MCF 10A (cell line): ENCODE measurements around a stretch of chr6.

GRCh38 chr6:11232945-11233631 lies 620 bp upstream of the NEDD9 start:
- PRO-cap: no peak
- RRBS: no CpG with 5 or more reads among the region's 18 CpGs

DNA sequence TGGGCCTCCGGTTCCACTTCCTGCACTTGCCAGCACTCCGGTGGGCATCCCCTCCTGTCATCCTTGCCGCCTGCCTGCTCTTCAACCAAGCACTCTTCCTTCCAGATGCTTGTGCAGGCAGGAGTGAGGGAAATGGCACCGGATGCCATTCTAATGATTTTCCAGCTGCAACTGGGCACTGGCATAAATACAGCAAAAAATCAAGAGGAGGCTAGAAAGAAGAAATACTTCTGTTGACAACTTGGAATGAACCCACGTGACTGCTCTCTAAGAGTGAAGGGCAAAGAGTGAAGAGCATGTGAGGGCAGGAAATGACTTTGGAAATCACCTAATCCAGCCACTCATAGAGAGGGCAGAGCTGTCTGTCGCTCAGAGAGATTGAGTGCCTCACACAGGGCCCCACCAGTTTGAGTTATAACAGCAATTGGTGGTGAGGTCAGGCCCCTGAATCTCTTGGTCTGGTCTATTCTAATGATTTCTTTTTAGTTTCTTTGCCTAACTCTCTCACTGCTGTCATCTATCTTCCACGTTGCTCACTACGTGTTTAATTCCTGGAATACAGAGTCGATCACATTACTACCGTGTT lies 3.9 kb upstream of the NEDD9 start:
- PRO-cap: no peak
- RRBS: 86% methylated on average over 3 of the region's 10 CpGs

DNA sequence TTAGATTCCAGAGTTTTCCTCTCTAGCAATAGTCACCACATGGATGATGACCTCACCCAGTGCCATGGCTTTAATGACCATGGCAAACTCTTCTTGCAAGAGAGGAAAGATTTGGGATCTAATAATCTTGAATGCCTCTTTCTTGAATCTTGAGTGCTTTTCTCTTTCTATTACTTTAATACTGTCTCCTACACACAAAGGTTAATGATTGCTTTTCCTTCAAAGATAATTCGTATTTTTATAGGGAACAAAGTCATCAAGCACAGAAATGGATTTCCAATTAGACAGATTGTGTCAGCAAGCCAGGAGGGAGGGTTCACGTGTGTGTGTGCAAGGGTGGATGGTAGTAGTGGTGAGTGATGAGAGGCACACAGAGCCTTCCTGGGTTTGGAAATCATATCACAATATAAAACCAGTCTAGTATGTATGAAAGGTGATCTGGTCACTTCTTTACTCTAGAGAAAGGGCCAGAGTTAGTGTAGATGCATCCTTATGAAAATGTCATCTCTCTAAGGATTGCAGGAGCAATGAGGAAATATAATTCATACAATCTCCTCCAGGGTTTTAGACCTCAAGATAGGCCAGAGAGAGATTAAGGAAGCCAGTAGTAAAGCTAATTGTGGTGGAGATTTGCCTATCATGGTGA lies 51.2 kb upstream of the NEDD9 start:
- PRO-cap: no peak
- RRBS: no CpG with 5 or more reads among the region's 2 CpGs

GRCh38 chr6:11382098-11382880 lies 149.8 kb upstream of the NEDD9 start:
- PRO-cap: no peak
- RRBS: no CpG with 5 or more reads among the region's 14 CpGs

GRCh38 chr6:11398919-11399385 lies 138.6 kb upstream of the TMEM170B start:
- PRO-cap: no peak
- RRBS: no CpG with 5 or more reads among the region's 4 CpGs

GRCh38 chr6:11538778-11539059 lies 1.2 kb downstream of the TMEM170B start:
- PRO-cap: no peak
- RRBS: no CpG with 5 or more reads among the region's 5 CpGs

DNA sequence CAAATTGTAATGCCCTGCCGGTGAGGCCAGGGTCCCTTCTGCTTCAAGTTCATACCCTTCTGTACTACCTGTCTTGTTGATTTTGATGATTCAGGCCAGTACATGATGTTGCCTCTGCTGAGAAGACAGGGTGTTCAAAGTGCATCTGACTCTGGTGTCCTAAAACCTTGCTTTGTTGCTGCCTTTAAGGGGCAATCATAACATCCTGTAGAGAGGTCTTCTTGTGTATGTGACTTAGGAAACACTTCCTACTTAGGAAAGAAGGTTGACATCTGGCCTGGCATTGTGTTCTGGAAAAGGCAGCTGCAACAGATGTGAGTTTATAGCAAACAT lies 113.2 kb downstream of the TMEM170B start:
- PRO-cap: no peak
- RRBS: no CpG with 5 or more reads among the region's 1 CpG

GRCh38 chr6:11766337-11766990 lies 12.1 kb downstream of the ADTRP start:
- PRO-cap: bidirectional peak, plus-strand start at chr6:11766822, minus-strand start at chr6:11766621
- RRBS: no CpG with 5 or more reads among the region's 4 CpGs

GRCh38 chr6:11779052-11780066 lies 756 bp upstream of the ADTRP start:
- PRO-cap: no peak
- RRBS: no CpG with 5 or more reads among the region's 7 CpGs

GRCh38 chr6:11809810-11810419 lies 31.3 kb upstream of the ADTRP start:
- PRO-cap: bidirectional peak, plus-strand start at chr6:11810170, minus-strand start at chr6:11810055
- RRBS: no CpG with 5 or more reads among the region's 2 CpGs

DNA sequence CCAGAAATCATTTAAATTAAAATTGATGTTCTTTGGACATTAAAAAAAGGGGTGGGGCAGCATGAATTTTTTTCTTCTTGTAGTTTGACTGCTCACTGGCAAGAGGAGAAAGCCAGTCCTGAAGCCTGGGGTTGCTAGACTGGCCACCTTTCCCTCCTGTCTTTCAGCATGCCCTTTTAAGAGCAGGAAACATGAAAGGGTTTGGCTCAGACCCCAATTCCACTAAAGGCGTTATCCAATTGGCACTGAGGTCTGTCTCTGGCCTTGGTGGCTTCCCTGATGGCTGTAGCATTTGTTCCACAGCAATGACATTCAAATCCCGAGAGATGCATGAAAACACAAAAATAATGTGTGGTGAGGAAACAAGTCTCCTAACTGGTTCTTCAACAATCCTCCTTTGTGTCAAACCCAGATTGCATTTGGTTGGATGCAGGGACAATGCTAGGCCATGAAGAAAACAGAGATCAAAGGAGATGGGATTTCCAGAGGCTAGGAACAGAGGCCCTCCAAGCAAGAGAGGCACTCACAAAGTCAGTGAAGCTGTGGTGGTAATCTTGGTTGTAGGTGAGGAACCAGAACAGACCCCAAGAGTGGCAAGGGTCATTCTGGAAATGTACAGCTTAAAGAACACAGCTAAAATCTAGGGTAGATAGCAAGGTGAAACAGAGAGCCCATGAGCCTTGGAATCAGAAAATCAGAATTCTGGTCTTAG lies 56.5 kb upstream of the ADTRP start:
- PRO-cap: no peak
- RRBS: no CpG with 5 or more reads among the region's 2 CpGs

DNA sequence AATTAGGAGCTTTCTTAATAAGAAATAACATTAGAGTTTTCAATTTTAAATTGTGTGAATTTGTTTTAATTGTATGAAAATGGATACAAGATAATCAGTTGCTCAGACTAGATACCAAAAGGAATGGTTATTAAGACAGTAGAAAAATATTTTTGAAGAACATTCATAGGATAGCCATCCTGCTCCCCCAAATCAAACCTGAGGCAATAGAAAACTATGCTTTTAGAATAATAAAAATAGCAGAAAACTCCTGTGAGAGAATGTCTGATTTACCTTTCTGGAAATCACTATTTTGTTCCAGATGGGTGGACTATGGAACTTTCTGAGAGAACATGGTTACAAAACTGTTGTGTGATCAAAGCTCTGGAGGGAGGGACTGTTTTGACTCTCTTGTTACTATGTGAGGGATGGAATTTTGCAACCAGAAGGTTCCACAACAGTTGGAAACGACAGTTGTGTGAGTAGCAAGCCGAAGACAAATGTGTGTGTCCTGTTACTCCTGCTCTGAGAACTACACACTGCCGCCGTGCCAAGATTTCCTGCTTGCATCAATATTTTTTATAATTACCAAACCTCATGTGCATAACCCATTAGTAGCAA lies 11.1 kb upstream of the HIVEP1 start:
- PRO-cap: no peak
- RRBS: no CpG with 5 or more reads among the region's 4 CpGs

- PRO-cap: bidirectional peak, plus-strand start at chr6:12008762, minus-strand start at chr6:12008659
- RRBS: no CpG with 5 or more reads among the region's 25 CpGs
Measured at GRCh38 chr6:12008250-12008957, 3.7 kb upstream of the HIVEP1 start.

GRCh38 chr6:12022711-12023351 lies 10.7 kb downstream of the HIVEP1 start:
- PRO-cap: no peak
- RRBS: no CpG with 5 or more reads among the region's 7 CpGs

DNA sequence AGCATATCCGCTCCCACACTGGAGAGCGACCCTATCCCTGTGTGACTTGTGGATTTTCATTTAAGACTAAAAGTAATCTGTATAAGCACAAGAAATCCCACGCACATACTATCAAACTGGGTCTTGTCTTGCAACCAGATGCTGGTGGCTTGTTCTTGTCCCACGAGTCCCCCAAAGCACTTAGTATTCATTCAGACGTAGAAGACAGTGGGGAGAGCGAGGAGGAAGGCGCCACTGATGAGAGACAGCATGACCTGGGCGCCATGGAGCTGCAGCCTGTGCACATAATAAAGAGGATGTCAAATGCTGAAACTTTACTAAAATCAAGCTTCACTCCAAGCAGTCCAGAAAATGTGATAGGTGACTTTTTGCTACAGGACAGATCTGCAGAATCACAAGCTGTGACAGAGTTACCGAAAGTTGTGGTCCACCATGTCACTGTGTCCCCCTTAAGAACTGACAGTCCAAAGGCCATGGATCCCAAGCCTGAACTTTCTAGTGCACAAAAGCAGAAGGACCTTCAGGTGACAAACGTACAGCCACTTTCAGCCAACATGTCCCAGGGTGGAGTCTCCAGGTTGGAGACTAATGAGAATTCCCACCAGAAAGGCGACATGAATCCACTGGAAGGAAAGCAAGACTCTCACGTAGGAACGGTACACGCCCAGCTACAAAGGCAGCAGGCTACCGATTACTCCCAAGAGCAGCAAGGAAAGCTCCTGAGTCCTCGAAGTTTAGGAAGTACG lies 109.1 kb downstream of the HIVEP1 start:
- PRO-cap: no peak
- RRBS: no CpG with 5 or more reads among the region's 17 CpGs

- PRO-cap: no peak
- RRBS: no CpG with 5 or more reads among the region's 2 CpGs
Measured at GRCh38 chr6:12144199-12144851, 132.2 kb downstream of the HIVEP1 start.

- PRO-cap: no peak
- RRBS: no CpG with 5 or more reads among the region's 3 CpGs
Measured at GRCh38 chr6:12146575-12146923, 134.4 kb downstream of the HIVEP1 start.

GRCh38 chr6:12327198-12327775 lies 37.1 kb downstream of the EDN1 start:
- PRO-cap: bidirectional peak, plus-strand start at chr6:12327613, minus-strand start at chr6:12327587
- RRBS: no CpG with 5 or more reads among the region's 7 CpGs

GRCh38 chr6:13398532-13398908 lies 70.2 kb upstream of the TBC1D7 start:
- PRO-cap: bidirectional peak, plus-strand start at chr6:13398784, minus-strand start at chr6:13398745
- RRBS: no CpG with 5 or more reads among the region's 7 CpGs

- PRO-cap: bidirectional peak, plus-strand start at chr6:13575013, minus-strand start at chr6:13574997
- RRBS: no CpG with 5 or more reads among the region's 29 CpGs
Measured at GRCh38 chr6:13574856-13575442, 548 bp downstream of the SIRT5 start.